ENCODE measurements around a stretch of chr1.

- RRBS = no CpG with 5 or more reads among the region's 2 CpGs
Observed at GRCh38 chr1:85198795-85199414, 1.9 kb downstream of the SYDE2 start.

DNA sequence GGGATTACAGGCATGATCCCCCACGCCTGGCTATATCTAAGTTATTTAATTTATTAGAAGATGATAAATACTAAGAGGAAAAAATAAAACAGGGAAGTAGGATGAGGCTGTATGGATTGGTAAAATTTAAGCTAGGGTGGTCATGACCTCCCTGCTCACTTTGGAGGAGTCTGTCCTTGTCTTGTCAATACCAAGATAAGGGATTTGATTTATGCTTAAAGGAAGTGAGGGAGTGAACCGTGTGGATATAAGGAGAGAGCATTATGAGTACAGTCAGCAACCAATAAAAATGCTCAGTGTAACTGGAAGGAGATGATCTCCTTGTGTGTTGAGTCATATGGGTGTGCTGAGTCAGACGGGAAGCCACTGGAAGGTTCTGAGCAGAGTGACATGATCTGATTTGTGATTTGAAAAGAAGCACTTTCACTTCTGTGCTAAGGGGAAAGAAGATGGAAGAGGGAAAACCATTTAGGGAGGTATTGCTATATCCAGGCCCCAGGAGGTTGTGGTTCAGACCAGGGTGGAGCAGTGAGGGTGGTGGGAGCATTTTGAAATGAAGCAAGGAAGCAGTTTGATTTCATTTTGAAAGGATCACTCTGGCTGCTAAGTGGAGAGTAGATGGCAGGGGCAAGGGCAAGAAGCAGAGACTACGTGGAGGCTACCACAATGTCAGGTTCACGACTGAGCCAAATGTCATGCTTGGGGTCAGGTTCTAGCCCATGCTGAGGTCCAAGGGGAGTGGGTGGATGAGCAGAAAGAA is 2.5 kb upstream of the BCL10 start:
- RRBS = no CpG with 5 or more reads among the region's 5 CpGs

GRCh38 chr1:86395347-86395657 is 821 bp downstream of the ODF2L start:
- RRBS = no CpG with 5 or more reads among the region's 8 CpGs

DNA sequence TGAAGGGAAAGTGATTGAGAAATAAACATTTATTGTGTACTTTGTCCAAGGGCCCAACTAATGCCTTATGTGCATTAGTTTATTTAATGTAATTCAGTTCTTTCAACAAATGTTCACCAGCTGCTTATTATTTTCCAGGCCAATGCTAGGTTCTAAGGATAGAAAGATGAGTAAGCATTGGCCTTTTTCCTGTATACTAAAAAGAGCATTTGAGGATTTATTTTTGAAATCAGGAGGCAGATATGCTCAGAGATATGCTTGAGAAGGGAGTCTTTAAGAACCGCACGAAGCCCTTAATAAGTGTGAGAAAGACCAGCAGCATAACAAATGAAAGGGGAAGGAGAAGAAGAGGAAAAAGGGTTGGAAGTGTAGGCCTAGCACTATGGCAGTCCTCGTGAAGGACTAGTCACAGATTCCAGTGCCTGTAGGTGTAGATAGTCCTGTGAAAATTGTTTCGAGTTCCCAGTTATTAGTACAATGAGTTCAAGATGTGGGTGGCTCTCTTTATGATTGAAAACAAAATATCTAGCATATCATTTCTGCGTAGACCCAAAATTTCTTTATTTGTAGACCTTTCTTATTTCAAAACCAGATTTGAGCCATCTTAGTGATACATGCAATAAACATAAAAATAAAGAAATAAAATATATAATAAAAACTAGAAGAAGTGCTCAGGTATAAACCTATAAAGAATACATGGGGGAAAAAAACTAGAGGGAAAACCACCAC is 32.2 kb downstream of the CLCA1 start:
- RRBS = no CpG with 5 or more reads among the region's 5 CpGs

DNA sequence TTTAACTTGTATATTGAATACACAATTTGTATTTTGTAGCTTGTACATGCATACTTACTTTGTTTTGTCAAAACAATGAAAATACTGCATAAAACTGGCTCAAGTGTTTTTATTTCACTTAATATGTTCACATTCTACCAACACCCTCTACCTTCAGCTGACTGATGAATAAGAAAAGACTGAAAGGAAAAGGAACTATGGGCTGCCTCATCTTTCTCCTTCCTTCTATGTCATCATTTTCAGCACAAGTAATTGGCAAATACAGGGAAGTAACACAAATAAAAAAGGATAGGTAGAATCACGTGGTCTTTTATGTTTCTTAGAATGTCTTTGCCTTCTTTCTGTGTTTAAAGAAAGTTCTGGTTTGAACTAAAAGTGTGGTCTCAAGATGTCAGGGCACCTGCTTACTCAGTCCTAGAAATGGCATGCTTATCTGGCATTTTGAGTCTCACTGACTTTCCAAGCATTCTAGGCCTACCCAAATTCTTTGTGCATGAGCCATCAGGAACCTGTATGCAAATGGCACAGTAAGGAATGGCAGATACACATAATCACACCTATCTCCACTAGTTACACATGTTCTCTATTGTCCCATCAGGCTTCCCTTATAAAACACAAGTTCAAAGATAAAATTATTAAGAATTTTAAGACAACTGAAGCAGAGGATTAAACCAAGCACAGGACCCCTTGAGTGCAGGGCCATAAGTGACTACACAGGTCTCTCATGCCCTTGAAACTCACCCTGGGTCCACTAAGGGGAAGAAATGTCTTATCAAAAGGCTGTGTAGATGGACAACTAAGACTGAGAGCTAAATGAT is 29.6 kb upstream of the CLCA4 start:
- RRBS = no CpG with 5 or more reads among the region's 1 CpG

- RRBS = no CpG with 5 or more reads among the region's 4 CpGs
Observed at GRCh38 chr1:86648123-86648749, 56.1 kb upstream of the SH3GLB1 start.

- RRBS = no CpG with 5 or more reads among the region's 10 CpGs
Observed at GRCh38 chr1:86934238-86934795, 19.9 kb downstream of the HS2ST1 start.

GRCh38 chr1:87121818-87122173 is 206.9 kb upstream of the LMO4 start:
- RRBS = no CpG with 5 or more reads among the region's 6 CpGs

DNA sequence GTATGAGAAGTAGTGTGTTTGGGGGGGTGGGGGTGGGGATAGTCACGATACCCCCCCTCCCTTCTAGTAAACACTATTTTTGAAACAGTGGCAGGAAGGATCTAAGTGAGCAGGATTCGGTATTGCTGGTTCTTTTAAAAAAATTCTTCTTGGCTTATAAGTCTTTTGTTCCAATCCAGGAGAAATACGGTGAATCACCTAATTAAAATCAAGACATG is 805 bp downstream of the LMO4 start:
- RRBS = no CpG with 5 or more reads among the region's 3 CpGs

DNA sequence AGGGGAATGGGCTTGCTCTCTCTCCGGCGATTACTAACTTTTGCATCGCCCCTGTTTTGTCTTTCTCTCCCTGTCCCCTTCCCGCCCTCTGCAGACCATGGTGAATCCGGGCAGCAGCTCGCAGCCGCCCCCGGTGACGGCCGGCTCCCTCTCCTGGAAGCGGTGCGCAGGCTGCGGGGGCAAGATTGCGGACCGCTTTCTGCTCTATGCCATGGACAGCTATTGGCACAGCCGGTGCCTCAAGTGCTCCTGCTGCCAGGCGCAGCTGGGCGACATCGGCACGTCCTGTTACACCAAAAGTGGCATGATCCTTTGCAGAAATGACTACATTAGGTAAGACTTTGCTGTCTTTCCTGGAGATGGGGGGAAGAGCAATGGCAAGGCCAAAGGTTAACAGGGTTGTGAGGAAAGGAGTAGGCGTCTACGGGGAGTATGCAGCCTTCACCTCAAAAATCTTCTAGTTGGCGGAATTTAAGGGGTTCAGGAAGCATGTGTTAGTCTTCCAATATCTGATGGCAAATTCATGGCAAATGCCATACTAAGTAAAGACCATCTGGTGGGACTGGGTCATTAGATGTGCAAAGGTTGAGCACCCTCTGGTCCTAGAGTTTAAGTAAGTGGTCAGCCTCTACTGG is 3.4 kb downstream of the LMO4 start:
- RRBS = 58% methylated on average over 6 of the region's 23 CpGs

GRCh38 chr1:87346159-87346677 is 17.5 kb downstream of the LMO4 start:
- RRBS = no CpG with 5 or more reads among the region's 7 CpGs

DNA sequence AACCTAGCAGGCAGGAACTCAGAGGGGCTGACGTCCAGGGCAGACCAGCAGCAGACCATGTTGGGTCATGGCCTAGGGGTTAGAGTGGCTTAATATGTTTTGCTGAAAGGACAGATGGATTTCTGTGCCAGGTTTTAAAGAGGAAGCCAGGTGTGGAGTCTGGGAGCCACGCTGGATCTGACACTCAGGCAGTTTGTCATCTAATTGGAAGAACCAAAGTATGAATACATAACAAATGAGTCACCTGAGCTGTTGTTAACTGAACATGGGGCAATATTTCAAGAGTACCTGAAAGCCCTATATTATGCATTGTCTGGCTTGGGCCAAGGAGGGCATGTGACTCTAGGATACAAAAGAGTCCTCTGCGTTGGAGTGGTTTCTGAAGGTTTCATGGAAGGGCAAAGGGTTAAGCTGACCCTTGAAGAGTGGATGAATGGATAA is 70.6 kb downstream of the LMO4 start:
- RRBS = no CpG with 5 or more reads among the region's 3 CpGs

DNA sequence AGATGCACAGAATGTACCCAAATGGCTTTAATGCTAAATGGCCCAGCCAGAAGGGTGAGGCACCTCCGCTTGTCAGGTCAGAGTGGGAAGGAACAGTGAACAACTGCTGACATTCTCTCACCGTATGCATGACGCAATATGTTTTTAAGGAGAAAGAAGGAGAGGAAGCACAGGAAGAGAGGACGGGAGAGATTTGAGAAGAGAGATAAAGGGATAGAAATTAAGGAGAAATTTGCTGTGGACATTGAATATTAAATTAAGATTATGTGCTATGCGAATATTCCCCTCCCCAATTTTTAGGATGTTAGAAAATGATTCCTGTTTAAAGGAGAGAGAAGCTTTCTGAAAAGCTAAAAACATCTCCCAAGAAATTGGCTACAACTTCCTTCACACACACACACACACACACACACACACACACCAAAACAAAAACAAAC is 525.5 kb downstream of the LMO4 start:
- RRBS = no CpG with 5 or more reads among the region's 5 CpGs

DNA sequence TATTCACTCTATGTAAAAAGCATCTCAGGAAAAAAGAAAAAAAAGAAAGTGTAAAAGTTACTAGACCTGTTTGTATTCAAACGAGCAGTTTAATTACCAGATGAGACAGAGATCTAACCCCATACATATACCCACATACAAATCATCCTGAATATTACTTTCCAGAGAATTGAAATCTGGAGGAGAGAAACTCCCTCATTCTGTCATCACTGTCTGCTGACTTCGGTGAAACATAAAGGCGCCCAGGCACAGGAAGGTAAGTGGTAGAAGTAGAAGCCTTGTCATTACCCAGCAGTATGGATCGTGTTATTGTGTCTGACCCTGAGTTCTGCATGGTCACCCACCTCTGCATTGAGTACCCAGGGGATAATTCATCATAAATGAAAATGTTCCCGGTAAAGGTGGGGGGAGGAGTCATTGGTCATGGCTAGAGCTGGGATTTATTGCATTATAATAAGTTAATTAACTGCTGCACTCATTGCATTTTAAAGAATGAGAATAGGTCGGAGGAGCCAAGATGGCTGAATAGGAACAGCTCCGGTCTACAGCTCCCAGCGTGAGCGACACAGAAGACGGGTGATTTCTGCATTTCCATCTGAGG is 342.6 kb upstream of the PKN2 start:
- RRBS = no CpG with 5 or more reads among the region's 10 CpGs

GRCh38 chr1:89009210-89009955 is 13.3 kb downstream of the GBP3 start:
- RRBS = no CpG with 5 or more reads among the region's 1 CpG

DNA sequence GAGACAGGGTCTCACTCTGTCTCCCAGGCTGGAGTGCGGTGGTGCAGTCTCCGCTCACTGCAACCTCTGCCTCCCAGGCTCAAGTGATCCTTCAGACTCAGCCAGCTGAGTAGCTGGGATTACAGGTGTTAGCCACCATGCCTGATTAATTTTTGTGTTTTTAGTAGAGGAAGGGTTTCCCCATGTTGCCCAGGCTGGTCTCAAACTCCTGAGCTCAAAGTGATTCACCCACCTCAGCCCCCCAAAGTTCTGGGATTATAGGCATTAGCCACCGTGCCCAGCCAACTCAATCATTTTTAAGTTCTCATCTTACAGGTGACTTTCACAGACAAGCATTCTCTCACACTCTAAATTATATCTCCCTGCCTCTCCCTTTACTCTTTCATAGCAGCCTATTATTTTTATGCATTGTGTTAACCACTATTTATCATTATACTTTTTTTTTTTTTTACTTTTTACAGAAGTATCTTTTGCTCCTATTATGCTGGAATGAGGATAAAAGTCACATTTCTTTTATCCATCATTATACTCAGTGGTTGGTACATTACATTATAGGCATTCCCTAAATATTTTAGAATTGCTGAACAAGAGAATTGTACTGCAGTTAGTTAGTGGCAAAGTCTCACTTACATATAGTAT is 9.8 kb downstream of the GBP2 start:
- RRBS = no CpG with 5 or more reads among the region's 3 CpGs

- RRBS = no CpG with 5 or more reads among the region's 7 CpGs
Observed at GRCh38 chr1:89262017-89263039, 10.3 kb downstream of the GBP5 start.

DNA sequence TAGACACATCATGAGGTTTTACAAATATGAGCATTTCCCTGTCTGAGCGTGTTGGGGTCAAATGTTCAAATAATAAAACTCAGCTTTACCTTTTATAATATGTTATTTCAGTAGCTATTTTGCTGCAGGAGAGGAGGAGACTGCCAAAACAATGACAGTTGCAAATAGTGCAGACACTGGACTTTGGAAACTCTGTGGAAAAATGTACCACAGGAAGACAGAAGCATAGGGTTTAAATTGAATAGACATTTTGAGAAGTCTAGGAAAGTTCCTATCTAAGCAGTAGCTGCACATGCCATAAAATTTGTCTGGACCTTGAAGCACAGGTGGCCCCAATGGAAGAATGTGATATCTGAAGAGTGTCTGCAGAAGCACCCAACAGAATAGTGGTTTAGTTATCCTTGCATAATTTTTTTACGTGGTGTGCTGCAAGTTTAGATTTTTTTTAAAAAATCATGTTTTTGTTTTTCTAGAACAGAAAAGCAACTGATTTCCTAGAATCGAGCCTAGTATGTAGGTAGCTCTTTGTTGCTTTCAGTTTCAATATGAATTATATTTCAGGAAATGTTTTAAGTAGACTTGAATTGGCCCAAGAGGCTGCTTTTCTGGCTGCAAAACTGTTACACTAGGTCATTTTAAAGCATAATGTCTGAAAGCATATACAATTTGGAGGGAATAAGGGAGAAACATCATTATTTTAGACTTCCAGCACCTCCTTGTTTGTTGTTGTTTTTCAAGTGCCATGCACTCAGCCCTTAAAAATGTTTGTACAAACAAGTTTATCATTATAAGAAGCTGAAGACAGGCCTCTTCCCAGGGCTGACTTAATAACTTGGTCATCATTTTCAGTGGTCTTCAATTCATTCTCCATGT is 14.1 kb upstream of the GBP5 start:
- RRBS = no CpG with 5 or more reads among the region's 3 CpGs

GRCh38 chr1:89566449-89567419 is 42.1 kb downstream of the LRRC8B start:
- RRBS = no CpG with 5 or more reads among the region's 8 CpGs

GRCh38 chr1:89582568-89583164 is 50.3 kb upstream of the LRRC8C start:
- RRBS = no CpG with 5 or more reads among the region's 16 CpGs

Measured in NB4 (cell line).